ENCODE data around the genes ATG16L1, UGT1A10, UGT1A9 and ARL4C.

GRCh38 chr2:233164315-233165007 is 87.0 kb upstream of the ATG16L1 start:
- PRO-cap = no peak
- RAMPAGE, long total RNA, 4 experiments = no peak in any of the 4 experiments

- PRO-cap = no peak
- RAMPAGE, long total RNA, 4 experiments = no peak in any of the 4 experiments
Observed at GRCh38 chr2:233170949-233171221, 80.6 kb upstream of the ATG16L1 start.

DNA sequence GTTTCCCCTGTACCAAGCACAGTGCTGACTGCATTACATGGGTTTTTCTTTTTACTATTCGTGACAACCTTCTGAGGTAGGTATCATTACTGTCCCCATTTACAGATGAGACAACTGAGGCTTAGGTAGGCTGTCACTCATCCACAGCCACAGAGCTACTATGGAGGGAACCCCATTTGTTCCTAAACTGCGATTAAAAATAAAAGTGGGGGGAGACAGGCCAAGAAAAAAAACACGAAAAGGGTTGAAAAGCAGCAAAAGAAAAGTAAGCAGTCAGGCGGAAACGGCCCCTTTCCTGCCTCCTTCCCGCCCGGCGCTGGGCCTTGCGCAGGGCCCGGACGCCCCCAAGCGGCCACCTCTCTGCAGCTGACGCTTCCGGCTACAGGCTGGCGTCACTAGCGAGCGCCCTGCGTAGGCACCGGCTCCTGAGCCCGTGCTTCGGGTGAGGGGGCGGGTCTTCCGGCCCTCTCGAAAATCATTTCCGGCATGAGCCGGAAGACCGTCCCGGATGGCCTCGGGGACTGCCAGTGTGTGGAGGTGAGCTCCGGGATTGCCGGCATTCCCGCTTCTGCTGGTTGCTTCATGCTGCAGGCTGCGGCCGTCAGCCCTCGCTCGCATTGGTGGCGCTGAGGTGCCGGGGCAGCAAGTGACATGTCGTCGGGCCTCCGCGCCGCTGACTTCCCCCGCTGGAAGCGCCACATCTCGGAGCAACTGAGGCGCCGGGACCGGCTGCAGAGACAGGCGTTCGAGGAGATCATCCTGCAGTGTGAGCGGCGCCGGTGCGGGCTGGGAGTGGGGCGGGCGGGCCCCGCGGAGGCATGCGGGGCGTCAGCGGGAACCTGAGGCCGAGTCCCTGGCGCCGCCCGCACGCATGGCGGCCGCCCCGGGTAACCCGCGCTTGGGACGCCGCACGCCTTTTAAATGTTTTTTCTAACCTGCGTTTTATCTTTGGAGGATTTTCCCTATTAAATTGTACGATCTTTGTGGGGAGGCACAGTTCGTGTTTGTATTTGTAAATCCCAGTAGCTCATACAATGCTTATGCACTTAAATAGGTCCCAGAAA is at the start of gene ATG16L1:
Gene ATG16L1, plus strand, starts transcription at position 497 of the 1,064 bp plus-strand sequence.
- PRO-cap = bidirectional peak, plus-strand start at position 496 of the sequence, minus-strand start at position 318 of the sequence
- RAMPAGE, long total RNA, 4 experiments = start-site peak on the plus strand in 4 of 4 experiments, centred at positions 498 to 529 of the sequence, 102 to 228 reads per replicate

DNA sequence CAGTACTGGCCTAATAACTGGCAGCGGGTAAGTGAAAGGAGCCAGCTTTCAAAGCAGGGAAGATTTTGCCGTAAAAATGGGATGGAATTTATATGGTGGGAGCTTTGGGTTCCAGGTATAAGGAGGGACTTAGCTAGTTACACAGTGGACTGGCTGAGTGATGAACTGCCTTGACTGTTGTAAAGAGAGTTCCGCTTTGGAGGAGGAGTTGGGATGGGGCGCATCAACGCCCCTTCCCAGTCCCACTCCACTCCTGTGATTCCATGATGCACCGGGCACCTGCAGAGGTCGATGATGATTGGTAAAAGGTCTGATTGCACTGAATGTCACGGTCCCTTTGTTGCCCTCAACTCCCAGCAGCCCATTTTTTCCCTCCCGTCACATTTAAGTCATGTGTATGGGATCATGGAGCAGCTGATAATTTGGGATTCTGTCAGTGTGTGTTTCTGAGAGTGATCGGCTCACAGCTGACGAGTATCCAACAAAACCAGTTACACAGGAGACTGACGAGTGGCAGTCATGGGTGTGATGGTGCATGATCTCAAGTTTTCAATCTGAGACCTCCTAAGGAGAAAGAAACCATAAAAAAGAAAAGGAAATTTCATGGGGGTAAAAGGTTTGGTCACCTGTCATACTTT is 24.1 kb downstream of the ATG16L1 start:
- PRO-cap = no peak
- RAMPAGE, long total RNA, 4 experiments = start-site peak on the plus strand in 1 of 4 experiments, centred at position 344 of the sequence, 433 reads per replicate

GRCh38 chr2:233385375-233386090 is 31.2 kb downstream of the DGKD start:
- PRO-cap = unidirectional peak, minus-strand start at chr2:233385617
- RAMPAGE, long total RNA, 4 experiments = no peak in any of the 4 experiments

GRCh38 chr2:233424037-233424723 is 69.9 kb downstream of the DGKD start:
- PRO-cap = bidirectional peak, plus-strand start at chr2:233424513, minus-strand start at chr2:233424361; bidirectional peak, plus-strand start at chr2:233424631, minus-strand start at chr2:233424607
- RAMPAGE, long total RNA, 4 experiments = start-site peak on the plus strand in 1 of 4 experiments, at chr2:233424447-233424550 at its widest, 5 reads per replicate

DNA sequence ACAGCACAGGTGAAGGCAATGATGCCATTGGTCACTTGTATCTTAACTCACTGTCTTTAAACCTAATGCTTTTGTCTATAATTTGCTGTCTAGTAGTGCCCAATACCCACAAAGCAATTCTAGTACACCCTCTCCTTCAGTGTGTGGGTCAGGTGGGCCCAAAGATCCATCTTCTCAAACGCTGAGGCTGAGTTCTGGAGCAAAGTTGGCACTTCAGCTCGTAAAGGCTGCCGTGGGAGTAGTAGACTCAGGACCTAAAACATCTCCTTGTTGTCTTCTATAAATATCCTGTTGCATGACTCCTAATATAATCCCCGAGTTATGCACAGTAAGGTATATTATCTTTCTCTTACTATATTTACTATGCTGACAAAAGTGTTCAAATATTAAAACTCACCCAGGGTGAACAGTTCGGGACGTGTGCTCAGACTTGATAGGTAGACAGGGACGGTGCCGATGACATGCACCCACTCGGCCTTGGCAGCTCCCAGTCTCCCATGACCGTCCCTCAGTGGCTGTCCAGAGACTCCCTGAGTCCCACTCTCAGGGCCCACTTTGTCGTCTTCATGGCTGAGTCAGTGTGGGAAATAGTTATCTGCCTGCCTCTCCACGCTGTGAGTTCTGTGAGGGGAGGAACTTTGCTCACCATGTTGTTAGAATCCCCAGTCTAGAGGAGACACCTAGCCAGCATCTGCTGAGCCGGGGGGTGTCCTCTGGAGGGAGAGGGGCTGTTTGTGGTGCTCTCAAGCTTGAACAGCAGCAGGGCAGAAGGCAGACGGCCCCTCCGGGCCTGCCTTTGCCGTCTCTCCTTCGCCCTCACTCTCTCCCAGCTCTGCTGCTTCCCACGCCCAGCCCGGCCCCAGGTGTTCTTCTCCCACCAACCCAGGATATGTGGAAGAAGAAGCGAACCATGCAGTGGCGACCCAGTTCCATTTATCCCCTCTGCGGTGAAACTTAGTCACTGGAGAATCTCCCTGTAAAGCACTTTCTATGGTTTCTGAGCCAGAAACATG is 75.0 kb downstream of the DGKD start:
- PRO-cap = no peak
- RAMPAGE, long total RNA, 4 experiments = no peak in any of the 4 experiments

DNA sequence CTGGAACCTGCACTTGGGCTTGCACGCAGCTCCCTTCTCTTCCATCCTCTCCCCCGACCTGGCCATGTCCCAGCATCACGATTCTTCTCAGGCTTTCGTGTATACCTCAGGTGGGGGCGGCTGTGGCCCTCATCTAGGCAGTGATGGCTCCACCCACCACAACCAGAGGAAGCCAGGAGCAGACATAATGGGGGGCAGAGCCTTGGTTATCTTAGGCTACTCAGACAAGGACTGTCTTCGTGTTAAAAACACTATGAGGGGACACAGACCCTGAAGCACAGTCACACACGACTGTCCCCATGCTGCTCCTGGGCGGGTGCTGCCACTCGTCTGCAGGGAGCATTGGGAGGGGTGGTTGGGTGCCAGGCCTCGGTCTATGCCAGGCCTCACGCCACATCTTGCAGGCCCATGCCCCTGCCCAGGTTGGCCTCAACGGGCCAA is 98.0 kb downstream of the USP40 start:
- PRO-cap = no peak
- RAMPAGE, long total RNA, 4 experiments = no peak in any of the 4 experiments

GRCh38 chr2:233519959-233520556 is 46.5 kb downstream of the USP40 start:
- PRO-cap = unidirectional peak, minus-strand start at chr2:233520252
- RAMPAGE, long total RNA, 4 experiments = no peak in any of the 4 experiments

DNA sequence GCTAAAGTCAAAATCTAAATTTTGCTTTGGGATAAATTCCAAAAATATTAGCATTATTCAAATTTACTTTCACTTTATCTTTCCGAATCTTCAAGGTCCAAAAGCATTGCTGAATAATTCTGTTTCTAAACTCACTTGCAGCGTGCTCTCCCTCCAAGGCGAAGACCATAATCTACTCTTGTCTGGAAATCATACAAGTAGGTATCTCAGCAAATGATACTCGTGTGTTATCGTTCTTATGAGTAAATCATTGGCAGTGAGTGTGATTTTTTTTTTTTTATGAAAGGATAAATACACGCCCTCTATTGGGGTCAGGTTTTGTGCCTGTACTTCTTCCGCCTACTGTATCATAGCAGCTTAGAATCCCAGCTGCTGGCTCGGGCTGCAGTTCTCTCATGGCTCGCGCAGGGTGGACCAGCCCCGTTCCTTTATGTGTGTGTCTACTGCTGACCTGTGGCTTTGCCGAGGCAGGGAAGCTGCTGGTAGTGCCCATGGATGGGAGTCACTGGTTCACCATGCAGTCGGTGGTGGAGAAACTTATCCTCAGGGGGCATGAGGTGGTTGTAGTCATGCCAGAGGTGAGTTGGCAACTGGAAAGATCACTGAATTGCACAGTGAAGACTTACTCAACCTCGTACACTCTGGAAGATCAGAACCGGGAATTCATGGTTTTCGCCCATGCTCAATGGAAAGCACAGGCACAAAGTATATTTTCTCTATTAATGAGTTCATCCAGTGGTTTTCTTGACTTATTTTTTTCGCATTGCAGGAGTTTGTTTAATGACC is at the start of gene UGT1A10:
Gene UGT1A10, plus strand, starts transcription at position 321 of the 786 bp plus-strand sequence.
- PRO-cap = bidirectional peak, plus-strand start at position 387 of the sequence, minus-strand start at position 161 of the sequence
- RAMPAGE, long total RNA, 4 experiments = start-site peak on the plus strand in 4 of 4 experiments, centred at positions 350 to 553 of the sequence, 19 to 718 reads per replicate

DNA sequence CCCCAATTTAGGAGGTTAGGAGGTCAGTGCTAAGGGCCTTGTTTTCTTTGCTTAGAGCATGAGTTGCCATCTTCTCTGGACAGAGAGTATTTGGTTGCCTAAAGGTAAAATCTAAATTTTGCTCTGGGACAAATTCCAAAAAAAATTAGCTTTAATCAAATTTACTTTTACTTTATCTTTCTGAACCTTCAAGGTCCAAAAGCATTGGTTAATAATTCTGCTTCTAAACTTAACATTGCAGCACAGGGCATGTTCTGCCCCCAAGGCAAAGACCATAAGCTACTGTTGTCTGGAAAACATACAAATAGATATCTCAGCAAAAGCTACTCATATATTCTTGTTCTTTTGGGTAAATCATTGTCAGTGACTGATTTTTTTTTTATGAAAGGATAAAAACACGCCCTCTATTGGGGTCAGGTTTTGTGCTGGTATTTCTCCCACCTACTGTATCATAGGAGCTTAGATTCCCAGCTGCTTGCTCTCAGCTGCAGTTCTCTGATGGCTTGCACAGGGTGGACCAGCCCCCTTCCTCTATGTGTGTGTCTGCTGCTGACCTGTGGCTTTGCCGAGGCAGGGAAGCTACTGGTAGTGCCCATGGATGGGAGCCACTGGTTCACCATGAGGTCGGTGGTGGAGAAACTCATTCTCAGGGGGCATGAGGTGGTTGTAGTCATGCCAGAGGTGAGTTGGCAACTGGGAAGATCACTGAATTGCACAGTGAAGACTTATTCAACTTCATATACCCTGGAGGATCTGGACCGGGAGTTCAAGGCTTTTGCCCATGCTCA is at the start of gene UGT1A9:
Gene UGT1A9, plus strand, starts transcription at position 462 of the 788 bp plus-strand sequence.
- PRO-cap = no peak
- RAMPAGE, long total RNA, 4 experiments = no peak in any of the 4 experiments

DNA sequence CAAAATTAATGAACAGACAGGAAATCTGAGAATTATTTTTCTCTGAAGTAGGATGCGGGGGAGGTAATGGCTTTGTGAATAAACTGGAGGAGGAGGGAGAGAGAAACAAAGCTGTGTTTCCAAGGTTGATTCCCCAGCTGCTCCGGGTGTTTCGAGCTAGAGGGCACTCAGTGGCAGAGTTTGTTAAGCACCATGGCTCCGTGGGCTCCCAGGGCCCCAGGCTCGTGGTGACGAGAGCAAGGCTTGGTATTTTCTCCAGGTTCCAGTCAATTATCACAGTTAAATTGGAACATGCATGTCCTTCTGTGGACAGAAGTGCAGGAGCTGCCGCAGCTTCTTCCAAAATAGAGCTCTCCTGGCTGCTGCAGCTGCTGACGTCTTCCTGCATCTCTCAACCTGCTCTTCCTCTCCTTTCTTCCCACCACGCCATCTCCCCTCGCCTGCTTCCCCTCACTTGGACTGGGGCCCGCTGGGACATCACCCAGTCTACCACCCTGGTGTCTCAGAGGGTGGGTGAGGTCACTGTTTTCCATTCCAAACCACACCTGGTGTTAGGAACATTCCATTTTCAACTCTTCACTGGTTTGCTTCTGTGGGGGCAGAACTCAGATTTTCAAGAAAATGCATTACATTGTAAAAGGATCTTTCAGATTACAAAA is 41.3 kb downstream of the SPP2 start:
- PRO-cap = unidirectional peak, minus-strand start at position 391 of the sequence
- RAMPAGE, long total RNA, 4 experiments = no peak in any of the 4 experiments

DNA sequence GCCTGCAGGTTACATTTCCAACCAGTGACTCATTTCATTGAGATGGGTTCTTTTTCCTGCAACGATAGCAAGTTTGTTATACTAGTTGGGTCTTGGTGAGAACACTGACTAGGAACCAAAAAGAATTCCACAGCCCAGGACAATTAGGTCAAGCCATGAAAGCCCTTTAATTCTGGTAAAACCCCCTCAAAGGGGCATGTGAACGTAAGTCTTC is 87.0 kb downstream of the SPP2 start:
- PRO-cap = no peak
- RAMPAGE, long total RNA, 4 experiments = no peak in any of the 4 experiments

GRCh38 chr2:234307639-234307984 is 189.3 kb downstream of the ARL4C start:
- PRO-cap = no peak
- RAMPAGE, long total RNA, 4 experiments = no peak in any of the 4 experiments

GRCh38 chr2:234335373-234336329 is 161.2 kb downstream of the ARL4C start:
- PRO-cap = bidirectional peak, plus-strand start at chr2:234335840, minus-strand start at chr2:234335830; bidirectional peak, plus-strand start at chr2:234336141, minus-strand start at chr2:234335895
- RAMPAGE, long total RNA, 4 experiments = no peak in any of the 4 experiments

DNA sequence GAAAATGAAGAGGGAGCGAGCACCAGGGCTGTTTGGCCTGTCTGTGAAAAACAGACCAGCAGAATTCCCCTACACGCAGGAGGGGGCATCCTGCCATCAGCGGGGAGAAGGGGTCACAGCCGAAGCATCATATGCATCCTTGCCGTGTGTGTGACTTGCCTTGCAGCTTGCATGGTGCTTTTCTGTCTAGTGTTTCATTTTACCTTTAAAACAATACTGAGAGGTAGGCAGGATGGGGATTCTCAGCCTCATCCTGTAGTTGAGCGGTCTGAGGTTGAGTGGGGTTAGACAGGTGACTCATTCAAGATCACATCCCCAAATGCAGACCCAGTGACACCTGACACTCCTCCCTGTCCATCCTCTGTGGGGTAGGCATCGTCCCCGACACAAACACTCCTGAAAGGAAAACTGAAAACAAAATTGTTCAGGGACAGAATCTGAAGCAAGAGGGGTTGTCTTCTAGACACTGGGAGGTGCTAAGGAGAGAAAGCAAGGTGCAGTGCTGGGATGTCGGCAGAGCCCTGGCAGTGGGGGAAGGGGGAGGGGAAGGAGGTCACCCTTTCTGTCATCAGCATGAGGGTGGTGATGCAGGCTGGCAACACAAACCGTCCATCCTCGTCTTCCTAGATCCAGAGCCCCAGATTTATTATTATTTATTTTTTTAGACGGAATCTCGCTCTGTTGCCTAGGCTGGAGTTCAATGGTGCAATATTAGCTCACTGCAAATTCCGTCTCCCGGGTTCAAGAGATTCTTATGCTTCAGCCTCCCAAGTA is 7.8 kb downstream of the ARL4C start:
- PRO-cap = no peak
- RAMPAGE, long total RNA, 4 experiments = no peak in any of the 4 experiments

DNA sequence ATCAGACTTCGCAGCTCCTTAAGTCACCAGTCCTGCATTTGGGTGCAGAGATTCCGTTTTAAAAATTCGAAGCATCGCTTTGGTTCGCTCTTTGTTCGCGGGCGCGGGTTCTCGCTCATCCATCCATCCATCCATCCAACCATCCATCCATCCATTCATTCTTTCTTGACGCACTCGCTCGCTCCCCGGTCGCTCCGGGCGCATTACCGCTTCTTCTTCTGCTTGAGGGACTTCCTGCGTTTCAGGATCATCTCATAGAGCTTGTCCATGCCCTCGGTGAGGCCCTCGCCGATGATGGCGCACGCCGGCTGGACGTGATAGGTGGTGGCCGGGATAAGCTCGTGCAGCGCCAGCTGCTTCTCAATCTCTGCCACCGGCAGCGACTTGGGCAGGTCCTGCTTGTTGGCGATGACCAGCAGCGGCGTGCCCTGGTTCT is 1.1 kb downstream of the ARL4C start:
- PRO-cap = unidirectional peak, minus-strand start at position 220 of the sequence
- RAMPAGE, long total RNA, 4 experiments = start-site peak on the minus strand in 1 of 4 experiments, centred at position 316 of the sequence, 20 reads per replicate

DNA sequence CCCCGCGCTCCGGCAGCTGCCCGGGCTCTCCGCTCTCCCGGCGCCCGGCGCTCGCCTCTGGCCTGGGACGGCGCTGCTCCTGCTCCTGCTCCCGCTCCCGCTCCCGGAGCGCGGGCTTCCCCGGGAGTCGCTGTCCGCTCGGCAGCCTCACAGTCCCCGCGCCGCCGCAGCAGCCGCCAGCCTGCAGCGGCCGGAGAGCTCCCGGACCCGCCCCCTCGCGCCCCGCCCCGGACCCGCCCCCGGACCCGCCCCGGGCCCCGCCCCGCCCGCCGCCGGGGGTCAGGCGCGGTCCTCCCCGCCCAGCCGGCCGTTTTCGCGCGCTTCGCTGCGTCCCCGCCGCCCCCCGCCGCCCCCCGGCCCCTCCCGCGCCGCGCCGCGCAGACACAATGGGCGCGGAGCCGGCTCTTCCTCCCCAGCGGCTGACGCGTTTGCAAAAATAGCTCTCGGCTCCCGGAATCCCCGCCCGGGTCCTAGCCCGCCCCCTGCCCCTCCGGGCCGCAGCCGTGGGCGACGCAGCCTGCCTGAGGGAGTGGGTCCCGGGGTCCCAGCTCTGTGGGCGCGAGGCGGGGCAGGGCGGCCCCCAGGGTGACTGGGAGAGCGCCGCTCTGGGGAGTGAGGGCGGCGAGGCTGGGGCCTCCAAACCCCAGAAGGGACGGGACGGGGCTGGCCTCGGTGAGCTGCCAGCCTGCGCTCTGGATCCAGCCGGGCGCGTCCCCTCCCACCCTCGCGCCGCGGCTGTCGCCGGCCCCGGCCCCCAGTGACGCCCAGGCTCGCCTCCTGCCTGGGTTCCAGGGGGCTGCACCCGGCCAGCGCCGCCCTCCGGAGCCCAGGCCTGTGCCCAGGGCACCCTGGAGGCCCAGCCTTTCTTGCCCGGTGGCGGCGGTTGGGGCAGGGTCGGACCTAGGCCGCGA is at the start of gene ARL4C:
Gene ARL4C, minus strand, starts transcription at position 183 of the 911 bp plus-strand sequence.
- PRO-cap = bidirectional peak, plus-strand start at position 282 of the sequence, minus-strand start at position 160 of the sequence
- RAMPAGE, long total RNA, 4 experiments = no peak in any of the 4 experiments

DNA sequence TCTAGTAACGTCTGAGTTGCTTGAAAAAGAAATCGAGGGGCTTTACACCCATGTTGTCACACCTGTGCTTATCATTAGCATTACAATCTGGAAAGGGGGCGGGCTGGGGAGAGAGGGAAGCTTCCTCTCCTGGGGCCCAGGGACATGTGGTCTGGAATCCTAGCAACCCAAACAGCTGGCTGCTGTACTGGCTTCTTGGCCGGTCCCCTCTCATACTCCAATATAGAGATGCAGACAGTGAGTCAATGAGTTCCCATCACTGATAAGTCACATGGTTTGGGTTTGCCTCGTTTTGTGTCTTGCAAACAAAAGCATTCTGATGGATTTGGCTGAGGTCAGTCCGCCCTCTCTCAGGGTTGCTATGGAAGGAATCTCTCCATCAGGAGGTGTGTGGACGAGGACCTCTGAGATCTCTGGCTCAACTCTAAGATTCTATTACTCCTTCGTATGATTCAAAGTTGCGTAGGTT is 52.2 kb upstream of the ARL4C start:
- PRO-cap = no peak
- RAMPAGE, long total RNA, 4 experiments = no peak in any of the 4 experiments

- PRO-cap = no peak
- RAMPAGE, long total RNA, 4 experiments = no peak in any of the 4 experiments
Observed at GRCh38 chr2:234677036-234677327, 180.1 kb upstream of the ARL4C start.

Data from transverse colon (tissue), 4 donors.